Mammary microvascular endothelial cell (primary cell): ENCODE results near the genes BAHD1, GCHFR and C15orf62.

DNA sequence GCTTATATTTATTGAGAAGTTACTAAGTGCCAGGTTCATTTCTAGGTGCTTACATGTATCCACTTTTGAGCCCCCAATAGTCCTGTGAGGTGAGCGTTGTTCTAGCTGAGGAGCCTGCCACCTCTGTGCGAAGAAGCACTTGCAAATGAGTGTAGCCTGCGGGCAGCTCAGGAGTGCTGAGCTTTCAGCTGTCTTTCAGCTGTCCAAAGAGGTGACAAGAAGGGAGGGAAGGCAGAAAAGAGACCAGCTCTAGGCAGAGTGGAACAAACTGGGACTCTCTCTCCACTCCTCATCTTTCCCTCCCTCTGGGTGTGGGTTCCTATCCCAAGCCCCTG lies 6.6 kb upstream of the SRP14 start:
- RAMPAGE, long total RNA, result no peak

DNA sequence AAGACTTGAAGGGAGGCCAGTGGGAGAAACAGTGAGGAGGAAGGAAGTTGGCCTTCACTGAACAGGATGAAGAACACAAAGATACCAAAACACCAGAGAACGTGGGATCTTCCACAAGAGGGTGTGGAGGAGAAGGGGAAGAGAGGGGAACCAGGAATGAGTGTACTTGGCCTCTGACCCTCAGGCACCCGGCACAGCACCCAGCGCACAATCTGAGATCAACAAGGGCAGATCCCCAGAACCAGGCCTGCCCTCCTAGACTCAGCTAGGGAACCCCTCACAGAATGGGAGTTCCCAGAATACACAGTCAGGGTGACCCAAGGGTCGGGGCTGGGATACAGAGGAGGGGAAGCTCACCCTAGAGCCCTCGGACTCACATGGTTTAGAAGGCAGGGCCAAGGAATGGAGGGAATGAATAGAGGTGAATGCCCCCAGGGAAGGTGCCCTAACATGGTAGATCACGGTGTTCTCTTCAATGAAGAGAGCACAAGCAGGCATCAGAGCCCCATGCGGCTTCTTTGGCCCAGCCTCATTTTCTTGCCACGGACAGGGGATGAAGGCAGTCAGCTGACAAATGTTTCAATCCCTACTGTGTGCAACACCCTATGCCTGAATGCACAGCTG lies 13.2 kb downstream of the BMF start:
- RAMPAGE, long total RNA, result no peak

- RAMPAGE, long total RNA, result no peak
Measured at GRCh38 chr15:40106464-40107315, 2.0 kb downstream of the BMF start.

DNA sequence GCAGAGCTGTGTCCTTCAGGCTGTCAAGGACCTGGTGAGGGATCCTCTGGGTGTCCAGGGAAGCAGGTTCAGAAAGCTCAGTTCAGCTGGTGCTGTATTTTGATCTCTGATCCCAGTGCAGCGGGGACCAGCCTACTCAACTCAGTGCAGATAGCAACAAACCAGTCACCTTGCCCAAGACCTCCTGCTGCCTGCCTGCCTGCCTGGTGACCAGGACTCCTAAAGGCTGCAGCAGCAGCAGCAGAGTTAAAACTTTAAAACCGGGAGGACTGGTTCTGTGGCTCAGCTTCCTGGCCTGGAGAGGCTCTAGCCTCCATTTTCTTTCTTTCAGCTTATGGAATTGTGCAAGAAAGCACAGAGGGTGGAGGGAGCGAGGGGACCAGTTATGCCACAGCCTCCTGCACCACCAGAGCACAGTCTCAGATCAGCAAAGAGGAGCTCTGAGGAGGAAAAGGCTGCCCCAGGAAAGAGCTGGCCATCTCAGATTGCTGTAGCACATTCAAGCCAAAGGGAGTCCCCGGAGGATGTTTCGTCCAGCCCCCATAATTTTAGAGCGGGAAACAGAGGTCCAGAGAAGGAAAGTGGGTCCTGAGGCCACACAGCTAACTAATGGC lies 6.4 kb downstream of the PAK6 start:
- RAMPAGE, long total RNA, result no peak

- RAMPAGE, long total RNA, result no peak
Measured at GRCh38 chr15:40282065-40282506, 778 bp downstream of the ANKRD63 start.

GRCh38 chr15:40330267-40331366 lies 7.1 kb downstream of the INAFM2 start:
- RAMPAGE, long total RNA, result no peak

GRCh38 chr15:40333783-40334446 lies 6.8 kb downstream of the CCDC9B start:
- RAMPAGE, long total RNA, result no peak

- RAMPAGE, long total RNA, result no peak
Measured at GRCh38 chr15:40379724-40380222, 2.7 kb upstream of the KNSTRN start.

- RAMPAGE, long total RNA, result no peak
Measured at GRCh38 chr15:40439209-40440183, 1.3 kb upstream of the BAHD1 start.

GRCh38 chr15:40440860-40441519 lies at the start of gene BAHD1:
Gene BAHD1, plus strand, starts transcription at chr15:40440953.
- RAMPAGE, long total RNA, result no peak

DNA sequence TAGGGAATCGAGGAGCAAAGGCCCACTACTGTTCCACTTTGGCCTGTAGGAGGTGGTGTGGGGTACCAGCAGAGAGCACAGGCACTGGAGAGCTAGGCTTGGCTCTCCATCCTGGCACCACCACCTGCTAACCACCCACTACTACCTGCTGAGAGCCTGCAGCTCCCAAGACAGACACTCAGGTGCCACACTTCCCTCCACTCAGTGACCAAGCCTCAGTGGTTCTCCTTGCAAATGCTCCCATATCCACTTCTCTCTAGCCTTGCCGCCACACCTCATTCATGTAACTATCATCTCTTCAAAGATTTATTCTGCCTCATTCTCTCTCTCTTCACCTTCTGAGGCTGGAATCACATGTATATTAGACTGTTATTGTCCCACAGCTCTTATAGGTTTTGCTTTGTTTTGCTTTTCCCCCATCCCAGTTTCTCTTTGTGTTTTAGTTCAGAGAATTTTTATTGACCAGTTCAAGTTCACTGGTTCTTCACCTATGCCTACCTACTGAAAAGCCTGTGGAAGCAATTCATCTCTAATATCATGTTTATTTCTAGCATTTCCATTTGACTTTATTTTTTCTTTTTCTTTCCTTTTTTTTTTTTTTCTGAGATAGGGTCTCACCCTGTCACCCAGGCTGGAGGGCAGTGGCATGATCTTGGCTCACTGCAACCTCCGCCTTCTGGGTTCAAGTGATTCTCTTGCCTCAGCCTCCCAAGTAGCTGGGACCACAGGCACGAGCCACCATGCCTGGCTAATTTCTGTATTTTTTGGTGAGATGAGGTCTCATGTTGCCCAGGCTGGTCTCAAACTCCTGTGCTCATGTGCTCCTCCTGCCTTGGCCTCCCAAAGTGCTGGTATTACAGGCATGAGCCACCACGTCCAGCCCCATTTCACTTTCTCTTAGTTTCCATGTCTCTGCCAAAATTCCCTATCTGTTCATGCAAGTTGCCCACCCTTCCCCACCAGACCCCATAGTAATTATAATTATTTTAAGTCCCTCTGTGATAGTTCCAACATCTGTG lies 18.9 kb downstream of the CCDC32 start:
- RAMPAGE, long total RNA, result no peak

- RAMPAGE, long total RNA, result no peak
Measured at GRCh38 chr15:40582639-40583377, 11.2 kb upstream of the KNL1 start.

- RAMPAGE, long total RNA, result no peak
Measured at GRCh38 chr15:40691574-40692163, 3.3 kb upstream of the RAD51 start.

- RAMPAGE, long total RNA, result no peak
Measured at GRCh38 chr15:40763653-40764603, at the start of gene GCHFR. Gene GCHFR, plus strand, starts transcription at chr15:40764068.

DNA sequence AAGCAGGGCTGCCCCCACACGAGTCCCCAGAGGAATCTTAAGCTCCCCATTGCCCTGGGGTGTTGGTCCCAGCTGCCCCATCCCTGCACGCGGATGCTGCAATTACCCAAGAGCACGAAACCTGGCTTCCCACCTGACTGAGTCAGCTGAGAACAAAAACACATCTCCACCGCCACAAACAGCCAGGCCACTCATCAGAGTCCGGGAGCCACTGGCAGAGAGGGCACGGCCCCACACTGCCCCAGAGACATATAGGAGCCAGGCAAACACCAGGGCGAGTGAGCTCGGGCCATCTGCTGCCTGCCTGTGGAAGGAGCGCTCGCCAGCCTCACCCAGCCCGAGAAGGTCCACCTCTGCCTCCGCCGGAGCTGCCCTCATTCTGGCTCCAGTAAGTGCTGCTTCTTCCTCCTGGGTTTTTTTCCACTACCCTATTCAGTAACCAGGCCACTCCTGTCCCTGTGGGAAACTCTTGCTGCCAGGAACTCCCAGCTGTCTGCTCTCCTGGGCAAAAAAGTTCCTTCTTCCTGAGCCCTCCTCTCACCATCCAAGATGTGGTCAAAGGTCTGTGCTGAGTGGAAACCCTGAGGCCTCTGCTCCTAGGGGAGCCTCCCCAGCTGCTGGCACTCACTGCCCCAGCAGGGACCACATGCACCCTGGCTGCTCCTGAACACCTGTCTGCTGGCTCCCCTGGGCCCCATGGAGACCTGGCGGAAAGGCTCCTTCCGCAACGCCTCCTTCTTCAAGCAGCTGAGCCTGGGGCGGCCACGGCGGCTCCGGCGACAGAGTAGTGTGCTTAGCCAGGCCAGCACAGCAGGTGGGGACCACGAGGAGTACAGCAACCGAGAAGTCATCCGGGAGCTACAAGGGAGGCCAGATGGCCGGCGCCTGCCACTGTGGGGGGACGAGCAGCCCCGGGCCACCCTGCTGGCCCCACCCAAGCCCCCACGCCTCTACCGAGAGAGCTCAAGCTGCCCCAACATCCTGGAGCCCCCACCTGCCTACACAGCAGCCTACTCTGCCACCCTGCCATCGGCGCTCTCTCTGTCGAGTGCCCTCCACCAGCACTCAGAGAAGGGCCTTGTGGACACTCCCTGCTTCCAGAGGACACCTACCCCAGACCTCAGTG lies at the start of gene C15orf62:
Gene C15orf62, plus strand, starts transcription at position 181 of the 1,126 bp plus-strand sequence.
- RAMPAGE, long total RNA, result no peak

DNA sequence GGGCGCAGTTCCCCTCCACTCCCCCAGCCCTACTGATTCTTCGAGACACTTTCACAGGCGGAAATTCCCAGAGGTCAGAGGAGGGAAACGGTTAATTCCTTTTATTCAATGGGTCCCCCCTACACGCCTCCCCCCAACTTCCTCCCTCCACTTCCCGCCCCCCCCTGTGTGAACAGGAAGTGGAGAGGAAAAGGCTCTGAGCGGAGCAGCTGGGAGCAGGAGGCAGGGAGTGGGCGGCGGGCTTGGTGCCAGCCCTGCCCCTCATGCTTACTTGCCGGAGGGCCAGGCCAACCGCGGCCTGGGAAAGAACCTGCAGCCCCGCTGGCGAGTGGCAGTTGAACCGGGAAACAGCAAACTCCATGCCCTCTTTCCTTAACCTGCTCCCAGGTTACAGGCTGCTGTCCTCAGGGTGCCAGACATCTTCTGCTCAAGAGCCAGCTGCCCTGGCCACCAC lies 12.7 kb downstream of the VPS18 start:
- RAMPAGE, long total RNA, result no peak

DNA sequence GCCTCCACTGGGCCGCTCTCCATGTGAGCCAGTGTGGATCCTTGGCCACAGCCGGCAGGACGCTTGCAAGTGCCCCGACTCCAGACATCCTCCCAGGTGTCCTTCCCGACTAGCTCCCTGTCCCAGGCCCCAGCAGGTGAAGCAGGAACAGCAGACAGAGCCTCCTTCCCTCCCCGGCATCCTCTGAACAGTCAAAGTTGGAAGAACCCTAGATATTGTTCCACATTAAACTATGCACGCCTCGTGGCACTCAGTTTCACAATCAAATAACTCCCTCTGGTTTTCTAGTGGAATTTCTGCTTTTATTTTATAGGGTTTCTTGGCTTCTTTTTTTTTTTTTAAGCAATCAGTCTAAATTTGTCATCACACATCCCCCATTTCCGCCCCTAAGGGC lies 15.8 kb downstream of the VPS18 start:
- RAMPAGE, long total RNA, result no peak

GRCh38 chr15:40910779-40911444 lies 16.7 kb downstream of the VPS18 start:
- RAMPAGE, long total RNA, result no peak

DNA sequence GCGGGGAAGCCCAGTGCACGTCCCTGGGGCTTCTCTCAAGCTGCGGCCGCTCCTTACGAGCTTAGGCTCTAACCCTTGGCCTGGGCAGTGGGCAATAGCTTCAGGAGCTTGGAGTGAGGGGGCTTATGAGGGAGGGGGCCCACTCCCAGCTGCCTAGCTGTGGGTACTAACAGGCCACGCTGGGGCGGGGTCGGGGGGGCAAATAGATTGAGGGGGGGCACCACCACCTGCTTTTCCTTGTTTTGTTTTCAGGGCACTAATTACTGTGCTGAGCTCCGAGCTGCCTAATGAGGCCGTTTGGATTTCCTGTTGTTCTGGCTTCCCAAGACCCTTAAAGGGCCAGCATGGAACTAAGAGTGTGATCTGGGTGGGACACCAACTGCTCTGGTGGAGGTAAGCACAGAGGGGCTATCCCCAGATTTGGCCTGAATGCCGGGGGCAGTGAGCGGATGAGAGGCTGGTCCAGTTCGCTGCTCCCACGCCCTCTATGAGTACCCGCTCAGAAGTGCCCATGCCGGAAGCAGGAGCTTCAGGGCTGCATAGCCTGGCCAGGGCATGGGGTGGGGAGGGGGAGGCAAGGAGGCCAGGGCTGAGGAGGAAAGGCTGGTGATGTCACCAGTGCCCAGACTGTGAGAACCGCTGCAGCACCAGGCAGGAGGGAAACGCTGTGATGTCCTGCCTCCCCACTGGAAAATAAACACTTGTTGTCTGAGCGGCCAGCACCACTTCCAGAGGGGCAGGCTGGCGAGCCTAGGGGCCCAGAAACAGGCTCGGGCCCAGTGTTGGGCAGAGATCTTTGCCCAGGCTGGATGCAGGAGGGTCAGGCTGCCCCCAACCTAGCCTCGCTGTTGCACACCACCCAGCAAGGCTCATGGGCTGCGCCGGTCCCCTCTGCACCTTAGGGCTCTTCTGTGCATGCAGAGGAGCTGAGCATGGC lies 11.1 kb upstream of the DLL4 start:
- RAMPAGE, long total RNA, result no peak

DNA sequence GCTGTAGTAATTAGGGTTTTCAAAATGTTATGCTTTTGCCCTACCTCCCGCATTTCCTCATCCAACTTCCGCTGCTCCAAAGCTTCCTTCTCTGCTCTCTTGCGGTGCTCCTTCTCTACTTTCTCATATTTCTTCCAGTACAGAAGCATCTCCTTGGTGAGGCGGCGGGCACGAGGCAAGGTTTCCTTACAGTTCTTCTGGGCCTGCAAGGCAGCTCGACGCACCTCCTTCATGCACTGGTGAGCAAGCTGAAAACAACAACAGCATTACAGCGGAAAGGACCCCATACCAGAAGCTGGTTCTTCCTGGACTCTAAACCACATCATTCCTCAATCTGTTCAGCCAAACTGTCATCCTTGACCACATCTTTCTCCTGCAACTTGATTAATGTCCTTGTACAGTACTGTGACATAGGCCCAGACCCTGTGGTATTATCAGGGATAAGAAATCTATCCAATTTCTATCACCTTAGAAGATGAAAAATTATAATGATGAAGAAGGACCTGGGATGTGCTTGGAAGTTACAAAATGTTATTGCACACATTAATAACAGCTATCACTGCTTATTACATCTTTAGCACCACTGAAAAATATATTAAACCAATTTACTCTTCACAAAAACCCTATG lies 36.3 kb downstream of the INO80 start:
- RAMPAGE, long total RNA, result no peak